Parietal lobe (tissue), 2 donors: ENCODE measurements around the gene TBP.

DNA sequence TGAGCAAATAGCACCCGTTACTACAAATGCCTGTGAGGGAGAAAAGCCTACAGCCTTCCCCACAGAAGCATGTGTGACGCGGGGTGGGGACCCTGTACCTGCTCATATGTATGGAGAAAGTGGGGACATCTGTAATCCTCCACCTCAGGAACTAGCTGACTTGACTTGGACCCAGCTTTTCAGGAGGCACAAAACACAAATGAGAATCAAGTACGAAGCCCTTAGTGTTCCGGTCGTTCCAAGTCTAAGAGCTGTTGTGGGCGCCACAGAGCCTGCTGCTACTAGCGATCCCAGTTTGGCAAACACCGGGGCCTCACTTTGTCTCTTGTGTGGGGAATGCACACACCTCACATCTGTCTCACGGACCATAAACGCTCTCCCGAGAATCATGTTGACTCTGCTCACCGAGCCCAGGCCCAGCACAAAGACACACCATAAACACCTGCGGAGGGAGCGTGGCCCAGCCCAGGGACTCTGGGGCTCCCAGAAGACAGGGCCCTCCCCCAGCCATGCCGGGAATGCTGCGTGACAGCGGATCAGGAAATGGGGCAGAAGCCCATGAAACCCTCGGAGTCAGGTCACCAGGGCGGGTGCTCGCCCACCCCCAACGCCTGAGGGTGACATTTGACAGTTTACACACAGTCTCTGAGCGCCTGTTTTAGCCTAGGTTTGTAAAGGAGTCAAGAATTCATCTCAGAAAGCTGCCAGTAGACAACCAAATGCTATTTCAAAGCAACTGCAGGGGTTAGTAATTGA, 21.5 kb downstream of the DLL1 start:
- RAMPAGE, long total RNA, result no peak

GRCh38 chr6:170283072-170283999, 7.5 kb downstream of the DLL1 start:
- RAMPAGE, long total RNA, result no peak

DNA sequence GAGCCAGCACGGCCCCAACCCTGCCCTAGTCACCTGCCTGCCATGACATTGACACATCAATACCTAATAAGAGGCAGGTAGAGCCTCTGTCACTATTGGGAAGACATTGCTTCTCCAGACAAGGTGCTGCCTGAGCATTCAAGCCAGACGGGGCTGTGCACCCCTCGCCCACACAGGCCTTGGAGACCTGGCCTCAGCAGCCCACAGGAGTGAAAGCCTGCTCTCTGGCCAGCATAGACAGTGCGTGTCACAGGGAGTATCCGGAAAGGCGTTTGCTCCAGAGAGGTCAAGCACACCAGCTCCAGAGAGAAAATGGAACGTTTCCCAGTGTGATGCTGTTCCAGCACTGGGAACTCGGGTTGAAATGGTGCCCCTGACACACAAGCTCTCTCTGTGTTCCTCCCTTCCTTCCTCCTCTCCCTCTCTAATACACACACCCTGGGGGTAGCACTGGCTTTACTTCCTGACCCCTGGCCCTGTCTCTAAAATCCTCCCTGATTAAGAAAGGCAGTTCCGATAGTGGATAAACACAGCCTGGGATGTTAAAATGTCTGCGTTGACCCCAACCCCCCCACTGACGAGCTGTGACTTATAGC, 3.3 kb downstream of the DLL1 start:
- RAMPAGE, long total RNA, result no peak

DNA sequence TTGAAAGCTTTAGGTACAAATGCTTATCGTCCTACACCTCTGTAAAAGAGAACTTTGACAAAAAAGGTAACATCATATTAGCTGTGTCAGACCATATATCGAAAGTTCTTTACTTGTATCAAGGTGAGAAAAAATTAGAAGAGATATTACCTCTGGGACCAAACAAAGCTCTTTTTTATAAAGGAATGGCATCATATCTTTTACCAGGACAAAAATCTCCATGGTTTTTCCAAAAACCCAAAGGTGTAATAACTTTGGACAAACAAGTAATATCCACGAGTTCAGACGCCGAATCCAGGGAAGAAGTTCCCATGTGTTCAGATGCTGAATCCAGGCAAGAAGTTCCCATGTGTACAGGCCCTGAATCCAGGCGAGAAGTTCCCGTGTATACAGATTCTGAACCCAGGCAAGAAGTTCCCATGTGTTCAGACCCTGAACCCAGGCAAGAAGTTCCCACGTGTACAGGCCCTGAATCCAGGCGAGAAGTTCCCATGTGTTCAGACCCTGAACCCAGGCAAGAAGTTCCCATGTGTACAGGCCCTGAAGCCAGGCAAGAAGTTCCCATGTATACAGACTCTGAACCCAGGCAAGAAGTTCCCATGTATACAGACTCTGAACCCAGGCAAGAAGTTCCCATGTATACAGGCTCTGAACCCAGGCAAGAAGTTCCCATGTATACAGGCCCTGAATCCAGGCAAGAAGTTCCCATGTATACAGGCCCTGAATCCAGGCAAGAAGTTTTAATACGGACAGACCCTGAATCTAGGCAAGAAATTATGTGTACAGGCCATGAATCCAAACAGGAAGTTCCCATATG, 11.8 kb downstream of the FAM120B start:
- RAMPAGE, long total RNA, result no peak

DNA sequence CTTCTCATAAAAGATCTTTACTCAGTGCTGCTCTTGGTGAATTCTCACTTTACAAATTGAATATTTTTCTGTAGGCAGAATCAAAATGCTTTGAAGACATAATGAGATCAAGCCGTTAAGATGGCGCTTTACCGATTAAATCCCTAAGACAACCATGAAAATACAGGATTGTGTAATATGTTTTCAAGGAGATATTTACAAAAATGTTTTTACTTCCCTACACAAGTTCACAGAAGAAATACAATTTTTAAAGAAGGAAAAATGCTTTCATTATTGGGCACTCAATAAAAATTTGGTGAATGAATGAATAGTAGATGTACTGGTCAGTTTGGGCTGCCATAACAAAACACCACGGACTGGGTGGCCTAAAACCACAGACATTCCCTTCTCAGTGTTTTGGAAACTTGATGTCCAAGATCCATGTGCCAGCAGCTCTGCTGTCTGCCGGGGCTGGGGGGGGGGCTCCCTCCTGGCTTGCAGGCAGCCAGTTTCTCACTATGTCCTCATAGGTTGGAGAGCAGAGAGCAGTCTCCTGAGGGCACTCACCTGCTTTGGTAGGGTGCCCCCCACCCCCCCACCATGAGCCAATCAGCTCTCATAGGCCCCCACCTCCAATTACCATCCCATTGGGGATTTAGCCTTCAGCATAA, 61.9 kb downstream of the FAM120B start:
- RAMPAGE, long total RNA, result no peak

GRCh38 chr6:170369021-170369710, 62.6 kb downstream of the FAM120B start:
- RAMPAGE, long total RNA, result no peak

- RAMPAGE, long total RNA, result no peak
Measured at GRCh38 chr6:170378291-170378846, 71.8 kb downstream of the FAM120B start.

GRCh38 chr6:170384166-170385116, 77.9 kb downstream of the FAM120B start:
- RAMPAGE, long total RNA, result no peak

DNA sequence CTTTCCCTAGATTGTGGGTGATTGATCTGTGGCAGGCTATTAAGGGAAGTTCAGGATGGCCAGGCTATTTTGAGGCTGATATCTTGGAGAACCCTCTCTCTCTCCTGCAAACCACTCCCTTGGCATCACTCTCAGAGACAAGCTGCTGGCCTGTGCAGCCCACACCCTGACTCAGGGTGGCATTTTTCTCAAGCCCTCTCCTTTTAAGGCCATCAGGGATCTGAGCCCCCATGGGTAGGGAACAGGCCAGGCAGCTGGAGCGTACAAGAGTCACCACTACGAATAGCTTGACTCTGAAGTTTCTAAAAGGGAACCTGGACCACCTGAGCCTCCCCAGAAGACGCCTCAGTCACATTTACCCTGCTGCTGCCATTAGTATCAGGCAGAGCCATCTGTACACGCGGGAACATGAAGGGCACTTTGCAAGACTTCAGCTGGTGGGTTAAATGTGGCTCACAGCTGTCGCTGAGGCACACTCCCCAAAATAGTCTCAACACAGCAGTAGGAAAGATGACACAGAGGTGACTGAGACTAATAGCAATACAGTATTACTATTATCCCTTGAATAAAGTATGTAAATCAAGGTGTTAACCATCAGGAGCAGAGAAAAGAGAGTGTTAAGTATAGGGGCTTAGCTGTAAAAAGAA, 29.1 kb downstream of the PSMB1 start:
- RAMPAGE, long total RNA, result no peak

GRCh38 chr6:170554012-170555023, at the start of gene TBP:
TBP (plus strand) TSS chr6:170554369.
- RAMPAGE, long total RNA, result start-site peak on the plus strand at chr6:170554368-170554396, 274 and 157 reads in 2 replicates

GRCh38 chr6:170578474-170579670, 5.6 kb downstream of the PDCD2 start:
- RAMPAGE, long total RNA, result no peak